Kidney epithelial cell (primary cell): ENCODE measurements around a stretch of chr21.

DNA sequence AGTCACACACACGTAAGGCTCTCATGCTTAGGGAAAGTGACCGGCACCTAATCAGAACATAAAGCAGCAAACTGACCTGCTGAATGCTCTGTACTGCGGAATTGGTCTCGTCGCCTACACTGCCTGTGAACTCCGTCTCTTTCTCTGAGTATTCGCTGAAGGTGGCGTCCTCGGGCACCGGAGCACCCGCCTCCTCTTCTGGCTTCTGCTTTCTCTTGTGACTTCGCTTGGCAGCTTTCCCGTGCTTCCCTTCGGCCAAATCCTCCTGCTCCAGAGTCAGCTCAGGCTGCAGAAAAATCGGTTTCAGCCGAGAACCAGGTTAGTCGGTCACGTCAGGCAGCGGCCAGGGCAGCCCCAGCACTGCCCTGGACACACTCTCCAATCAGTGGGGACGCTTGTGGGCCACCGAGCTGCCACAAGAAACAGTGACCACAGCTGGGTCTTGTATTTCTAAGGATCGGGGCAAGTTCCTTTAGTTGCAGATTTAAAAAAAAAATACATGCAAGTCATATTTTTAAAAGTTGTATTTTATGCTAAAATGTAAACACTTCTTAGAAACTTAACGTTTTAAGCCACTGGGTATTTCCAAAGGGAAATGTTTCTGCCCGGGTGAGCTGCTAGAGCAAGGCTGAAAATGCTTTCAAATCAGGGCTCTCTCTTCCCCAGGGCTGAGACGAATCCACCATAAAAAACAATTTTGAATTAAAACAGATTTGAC, 35.9 kb upstream of the RIPK4 start:
- RAMPAGE, long total RNA: no peak
- RRBS: no CpG with 5 or more reads among the region's 25 CpGs

- RAMPAGE, long total RNA: no peak
- RRBS: no CpG with 5 or more reads among the region's 13 CpGs
These were observed 45.5 kb downstream of the PRDM15 start for GRCh38 chr21:41833513-41834100.

DNA sequence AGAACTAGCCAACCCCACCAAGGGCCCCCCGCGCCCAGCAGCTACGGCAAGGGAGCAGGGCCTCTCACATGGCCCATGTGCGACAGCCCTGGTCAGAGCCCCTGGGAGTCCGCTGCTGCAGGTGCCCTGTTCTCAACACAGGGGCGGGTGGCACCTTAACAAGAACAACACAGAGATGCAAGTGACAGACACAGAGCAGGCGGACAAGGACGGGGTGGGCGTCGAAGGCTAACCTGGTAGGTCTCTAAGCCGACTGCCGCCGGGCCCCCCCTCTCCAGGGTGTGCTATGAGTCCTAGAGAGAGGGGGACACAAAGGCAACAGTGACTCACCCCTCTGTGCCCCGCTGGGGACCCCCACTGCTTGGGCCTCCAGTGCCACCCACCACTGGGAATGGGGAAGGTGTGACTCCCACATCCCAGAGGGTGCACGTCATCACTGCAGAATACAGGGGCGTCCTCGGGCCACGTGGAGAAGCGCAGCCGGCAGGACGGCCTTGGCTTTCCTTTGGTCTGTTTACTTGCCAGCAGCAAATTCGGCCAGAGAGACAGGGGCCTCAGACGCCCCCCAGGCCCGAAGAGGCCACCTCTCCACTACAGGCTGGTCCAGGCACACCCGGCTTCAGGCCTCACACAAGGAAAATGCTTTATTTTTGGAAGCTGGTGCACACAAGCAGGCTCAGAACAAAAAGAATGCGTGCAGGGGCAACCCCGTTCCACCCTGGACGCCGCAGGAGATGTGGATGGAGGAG, 44.7 kb downstream of the PRDM15 start:
- RAMPAGE, long total RNA: no peak
- RRBS: no CpG with 5 or more reads among the region's 29 CpGs

DNA sequence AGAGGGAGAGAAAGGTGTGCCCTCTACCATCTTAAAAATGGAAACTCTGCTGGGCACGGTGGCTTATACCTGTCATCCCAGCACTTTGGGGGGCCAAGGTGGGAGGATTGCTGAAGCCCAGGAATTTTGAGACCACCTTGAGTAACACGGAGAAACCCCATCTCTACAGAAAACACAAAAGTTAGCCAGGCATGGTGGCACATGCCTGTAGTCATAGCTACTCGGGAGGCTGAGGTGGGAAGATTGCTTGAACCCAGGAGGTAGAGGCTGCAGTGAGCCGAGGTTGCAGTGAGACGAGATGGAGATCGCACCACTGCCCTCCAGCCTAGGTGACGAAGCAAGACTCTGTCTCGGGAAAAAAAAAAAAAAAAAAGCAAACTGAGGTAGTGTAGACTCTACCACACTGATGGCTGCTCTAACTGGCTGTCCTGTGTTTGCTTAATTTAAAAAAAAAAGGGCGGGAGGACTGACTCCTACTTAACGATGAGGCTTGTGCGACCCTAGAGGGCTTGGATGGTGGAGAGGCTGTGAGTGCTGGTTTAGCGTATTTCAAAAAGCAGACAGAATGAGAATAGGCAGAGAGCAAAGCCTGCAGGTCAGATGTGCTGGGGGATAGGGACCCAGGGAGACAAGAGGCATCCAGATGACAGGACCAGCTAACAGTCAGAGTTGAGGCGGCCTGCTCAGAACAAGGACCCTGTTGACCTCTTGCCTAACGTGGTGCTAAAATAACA, 5.3 kb downstream of the PRDM15 start:
- RAMPAGE, long total RNA: no peak
- RRBS: no CpG with 5 or more reads among the region's 14 CpGs

DNA sequence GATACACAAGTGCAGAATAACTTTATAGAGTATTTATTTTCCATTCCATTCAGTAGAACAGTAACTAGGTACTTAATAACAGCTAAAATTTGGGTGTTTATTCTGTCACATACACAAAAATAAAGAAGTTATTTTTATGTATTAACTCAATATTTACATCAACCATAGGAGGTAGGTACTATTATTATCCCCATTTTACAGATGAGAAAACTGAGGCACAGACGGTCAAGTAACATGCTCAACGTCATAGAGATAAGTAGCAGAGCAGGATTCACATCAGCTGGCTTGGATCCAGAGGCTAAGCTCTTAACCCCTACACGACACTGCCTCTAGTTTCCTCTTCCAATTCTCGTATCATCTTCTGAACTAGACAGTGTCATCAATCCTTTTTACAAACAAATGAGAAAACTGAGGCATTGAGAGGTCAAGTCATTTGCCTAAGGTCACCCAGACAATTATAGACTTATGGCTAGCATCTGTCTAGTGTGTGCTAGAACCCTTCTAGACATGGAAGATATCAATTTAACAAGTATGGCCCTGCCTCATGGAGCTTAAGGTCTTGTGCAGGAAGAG, 9.2 kb downstream of the ZBTB21 start:
- RAMPAGE, long total RNA: no peak
- RRBS: no CpG with 5 or more reads among the region's 4 CpGs

DNA sequence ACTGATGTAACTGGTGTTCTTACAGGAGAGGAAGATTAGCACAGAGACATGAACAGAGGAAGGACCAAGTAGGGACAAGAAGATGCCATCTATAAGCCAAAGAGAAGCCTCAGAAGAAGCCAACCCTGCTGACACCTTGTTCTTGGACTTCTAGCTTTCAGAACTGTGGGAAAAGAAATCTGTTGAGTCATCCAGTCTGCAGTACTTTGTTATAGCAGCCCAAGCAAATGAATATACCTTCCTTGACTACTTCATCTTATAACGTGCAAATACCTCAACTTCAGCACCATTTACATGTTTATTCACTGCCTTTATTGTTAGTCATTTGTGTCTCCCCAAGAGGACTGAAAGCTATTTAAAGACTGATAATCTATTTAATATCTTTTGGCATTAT, 3.4 kb downstream of the ZBTB21 start:
- RAMPAGE, long total RNA: no peak
- RRBS: no CpG with 5 or more reads among the region's 1 CpG

DNA sequence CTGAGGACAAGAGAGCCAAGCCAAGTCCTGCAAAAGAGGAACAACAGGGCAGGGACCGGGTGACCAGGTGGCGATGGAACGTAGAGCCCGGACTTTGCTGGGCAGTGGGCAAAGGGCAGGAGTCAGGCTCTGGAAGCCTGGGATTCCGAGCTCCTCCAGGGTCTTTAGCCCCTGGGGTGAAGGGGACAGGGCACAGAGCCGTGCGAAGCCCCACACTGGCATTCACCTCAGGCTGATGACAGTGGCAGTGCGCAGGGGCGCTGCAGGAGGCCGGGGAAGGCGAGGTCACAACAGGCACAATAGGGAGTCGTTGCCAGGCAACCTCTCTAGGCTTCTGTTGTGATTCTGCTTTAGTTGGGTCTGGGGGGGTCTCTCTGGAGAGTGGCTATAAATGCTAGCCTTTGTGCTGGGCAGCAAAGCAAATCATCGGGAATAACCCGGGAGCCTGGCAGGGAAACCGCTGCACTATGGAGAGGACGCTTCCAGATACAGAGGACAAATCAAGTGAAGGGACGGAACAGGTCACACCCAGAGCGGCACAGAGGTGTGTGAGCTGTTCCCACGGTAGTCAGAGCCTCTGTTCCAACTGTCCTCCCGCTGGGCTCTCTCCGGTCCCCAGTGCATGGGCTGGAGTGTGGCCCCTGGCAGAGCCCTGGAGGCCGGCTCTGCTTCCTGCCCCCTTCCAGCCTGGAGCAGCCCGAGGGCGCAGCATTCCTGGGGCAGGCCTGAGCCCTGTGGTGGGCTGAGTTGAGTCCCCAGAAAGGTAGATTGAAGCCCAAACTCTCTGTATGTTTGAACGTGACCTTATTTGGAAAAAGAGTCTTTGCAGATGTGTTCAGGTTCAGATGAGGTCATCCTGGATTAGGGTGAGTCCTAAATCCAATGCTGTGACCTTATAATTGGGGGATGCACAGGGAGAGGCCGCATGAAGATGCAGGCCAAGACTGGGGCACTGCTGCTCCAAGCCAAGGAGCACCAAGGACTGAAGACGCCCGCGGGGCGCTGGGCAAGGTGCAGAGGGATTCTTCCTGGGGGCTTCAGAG, 11.8 kb upstream of the ZBTB21 start:
- RAMPAGE, long total RNA: no peak
- RRBS: 56% methylated on average over 2 of the region's 30 CpGs

DNA sequence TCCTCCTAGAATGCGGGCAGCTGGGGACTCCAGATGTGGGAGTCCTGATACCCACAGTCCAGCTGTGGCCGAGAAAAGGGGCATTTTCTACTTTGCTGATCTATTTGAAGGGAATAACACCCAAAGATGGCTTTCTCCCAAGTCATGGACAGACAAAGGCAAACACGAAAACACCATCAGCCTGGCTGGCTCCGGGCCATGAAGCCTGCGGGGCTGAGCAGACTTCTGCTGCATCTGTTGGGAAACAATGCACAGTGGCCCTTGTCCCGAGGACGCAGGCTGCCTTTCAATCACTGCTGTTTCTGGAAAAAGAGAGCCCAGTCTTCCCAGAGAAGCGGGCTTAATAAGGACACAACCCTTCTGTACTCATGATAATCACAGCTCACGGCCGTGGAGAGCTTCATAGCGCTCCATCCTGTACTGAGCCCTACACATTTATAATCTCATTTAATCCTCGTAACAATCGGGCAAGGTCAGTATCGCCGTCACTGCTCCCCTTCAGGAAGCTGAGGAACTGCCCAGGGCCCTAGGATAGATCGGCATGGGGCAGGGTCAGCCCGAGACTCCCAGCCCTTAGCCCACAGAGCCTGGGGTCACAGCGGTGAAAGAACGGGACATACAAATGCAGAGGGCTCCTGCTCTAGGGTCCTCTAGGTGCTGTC, 61.9 kb upstream of the ABCG1 start:
- RAMPAGE, long total RNA: no peak
- RRBS: no CpG with 5 or more reads among the region's 19 CpGs

GRCh38 chr21:42171439-42171725, 47.6 kb upstream of the ABCG1 start:
- RAMPAGE, long total RNA: no peak
- RRBS: no CpG with 5 or more reads among the region's 3 CpGs

- RAMPAGE, long total RNA: no peak
- RRBS: no CpG with 5 or more reads among the region's 30 CpGs
These were observed 39.1 kb downstream of the TFF3 start for GRCh38 chr21:42275811-42276728.

GRCh38 chr21:42375270-42375993, 9.1 kb upstream of the TFF1 start:
- RAMPAGE, long total RNA: no peak
- RRBS: no CpG with 5 or more reads among the region's 23 CpGs

- RAMPAGE, long total RNA: no peak
- RRBS: no CpG with 5 or more reads among the region's 3 CpGs
These were observed 5.3 kb downstream of the RSPH1 start for GRCh38 chr21:42490596-42491337.

DNA sequence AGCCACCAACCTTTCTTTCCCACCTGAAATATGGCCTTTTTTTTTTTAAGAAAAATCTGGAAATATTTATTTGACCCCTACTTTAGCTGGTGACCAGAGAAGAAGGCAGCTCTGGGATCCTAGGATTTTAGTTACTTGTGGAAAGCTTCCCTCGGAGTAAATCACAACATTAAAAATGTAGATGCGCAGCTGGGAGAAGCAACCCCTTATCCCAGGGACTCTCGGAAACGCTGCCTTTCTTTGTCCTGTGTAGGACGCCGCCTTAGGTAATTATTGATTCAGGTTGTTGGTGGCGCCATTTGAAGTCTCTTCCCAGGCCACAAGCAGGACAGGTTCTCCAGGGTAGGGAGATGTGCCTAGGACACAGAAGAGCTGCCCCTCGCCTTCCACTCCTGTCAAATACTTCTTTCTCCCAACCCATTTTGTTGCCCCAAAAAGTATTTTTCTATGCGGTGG, 10.2 kb downstream of the SLC37A1 start:
- RAMPAGE, long total RNA: no peak
- RRBS: no CpG with 5 or more reads among the region's 9 CpGs

- RAMPAGE, long total RNA: no peak
- RRBS: no CpG with 5 or more reads among the region's 14 CpGs
These were observed 40.5 kb downstream of the SLC37A1 start for GRCh38 chr21:42553983-42554674.

DNA sequence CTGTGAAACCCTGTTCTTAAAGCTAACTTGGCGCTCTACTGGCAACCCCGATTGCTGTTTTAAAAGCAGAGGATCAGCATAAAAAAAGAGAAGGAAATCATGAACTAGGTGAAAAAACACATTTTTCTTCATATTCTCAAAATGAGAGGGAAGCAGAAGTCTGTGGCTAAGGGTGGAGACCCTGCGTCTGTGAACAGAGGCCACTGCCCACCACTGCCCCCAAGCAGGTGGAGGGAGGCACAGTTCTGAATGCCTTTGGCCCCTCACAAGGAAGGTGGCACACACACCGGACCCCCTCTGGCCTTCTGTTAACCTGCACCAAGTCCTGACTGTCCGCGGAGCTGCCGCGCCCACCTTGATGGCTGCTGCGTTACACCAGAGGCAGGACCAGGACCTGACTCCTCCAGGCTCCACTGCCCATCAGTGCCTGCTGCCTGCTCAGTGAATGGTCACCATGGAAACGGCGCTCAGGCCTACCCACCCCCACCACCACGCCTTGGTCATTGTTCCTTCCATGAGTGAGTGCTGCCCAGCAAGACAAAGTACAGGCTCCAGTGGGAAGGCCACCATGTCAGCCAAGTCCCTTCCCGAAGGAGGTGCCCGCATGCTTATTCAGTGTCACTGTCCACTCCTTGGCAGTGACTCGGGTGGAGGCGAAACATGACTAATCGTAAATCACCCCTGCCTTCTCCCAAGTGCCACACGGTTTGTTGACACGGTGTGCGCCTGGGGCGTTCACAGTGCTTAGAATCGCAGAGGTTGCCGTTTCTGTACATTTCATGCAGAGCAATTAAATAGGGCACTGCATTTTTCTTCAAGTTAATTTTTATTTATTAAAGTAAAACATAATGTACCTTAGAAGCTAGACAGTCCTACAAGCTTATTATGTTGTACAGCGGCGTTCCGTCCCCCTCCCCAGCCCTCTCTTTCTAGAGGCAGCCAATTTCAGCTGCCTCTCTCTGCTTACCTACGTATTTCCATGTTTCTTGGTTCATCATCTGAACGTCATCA, 57.3 kb downstream of the SLC37A1 start:
- RAMPAGE, long total RNA: no peak
- RRBS: no CpG with 5 or more reads among the region's 28 CpGs

DNA sequence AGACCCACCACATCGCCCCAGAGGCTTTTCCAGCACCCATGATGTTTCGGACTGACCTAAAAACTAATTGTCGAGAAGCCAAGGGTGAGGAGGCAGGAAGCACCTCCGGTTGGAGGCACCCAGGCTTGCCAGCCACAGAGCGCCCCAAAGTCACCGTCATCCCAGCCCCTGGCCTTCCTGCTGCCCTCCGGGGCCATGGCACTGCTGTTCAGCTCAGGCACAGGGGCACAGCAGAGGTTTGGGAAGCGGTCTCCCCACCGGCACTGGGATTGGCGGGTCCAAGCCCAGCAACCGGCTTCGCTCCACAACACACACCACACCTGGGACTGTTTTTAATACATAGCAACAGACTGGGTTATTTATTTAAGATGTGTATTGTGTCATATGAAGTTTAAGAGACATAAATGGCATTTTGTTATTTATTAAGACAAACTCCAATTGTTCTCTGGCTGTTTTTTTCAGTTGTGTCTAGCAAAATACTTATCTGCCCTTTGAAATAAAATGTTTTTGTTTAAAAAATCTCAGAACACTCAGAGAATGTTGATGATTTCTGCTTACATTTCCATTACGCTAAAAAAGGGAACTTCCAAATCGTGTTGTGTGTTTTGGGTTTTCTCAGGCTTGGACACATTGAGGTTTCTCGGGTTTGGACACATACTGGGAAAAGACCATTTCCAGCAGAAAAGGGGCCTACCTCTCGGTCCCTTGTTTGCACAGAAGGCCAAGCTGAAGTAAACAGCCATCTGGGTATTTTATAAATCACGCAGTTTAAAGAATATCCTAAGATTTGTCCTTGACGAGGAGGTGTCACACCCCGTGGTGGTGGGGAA, 67.5 kb downstream of the SLC37A1 start:
- RAMPAGE, long total RNA: no peak
- RRBS: 73% methylated on average over 6 of the region's 19 CpGs

GRCh38 chr21:42654105-42655146, 1.0 kb downstream of the PDE9A start:
- RAMPAGE, long total RNA: no peak
- RRBS: 2% methylated on average over 28 of the region's 49 CpGs

DNA sequence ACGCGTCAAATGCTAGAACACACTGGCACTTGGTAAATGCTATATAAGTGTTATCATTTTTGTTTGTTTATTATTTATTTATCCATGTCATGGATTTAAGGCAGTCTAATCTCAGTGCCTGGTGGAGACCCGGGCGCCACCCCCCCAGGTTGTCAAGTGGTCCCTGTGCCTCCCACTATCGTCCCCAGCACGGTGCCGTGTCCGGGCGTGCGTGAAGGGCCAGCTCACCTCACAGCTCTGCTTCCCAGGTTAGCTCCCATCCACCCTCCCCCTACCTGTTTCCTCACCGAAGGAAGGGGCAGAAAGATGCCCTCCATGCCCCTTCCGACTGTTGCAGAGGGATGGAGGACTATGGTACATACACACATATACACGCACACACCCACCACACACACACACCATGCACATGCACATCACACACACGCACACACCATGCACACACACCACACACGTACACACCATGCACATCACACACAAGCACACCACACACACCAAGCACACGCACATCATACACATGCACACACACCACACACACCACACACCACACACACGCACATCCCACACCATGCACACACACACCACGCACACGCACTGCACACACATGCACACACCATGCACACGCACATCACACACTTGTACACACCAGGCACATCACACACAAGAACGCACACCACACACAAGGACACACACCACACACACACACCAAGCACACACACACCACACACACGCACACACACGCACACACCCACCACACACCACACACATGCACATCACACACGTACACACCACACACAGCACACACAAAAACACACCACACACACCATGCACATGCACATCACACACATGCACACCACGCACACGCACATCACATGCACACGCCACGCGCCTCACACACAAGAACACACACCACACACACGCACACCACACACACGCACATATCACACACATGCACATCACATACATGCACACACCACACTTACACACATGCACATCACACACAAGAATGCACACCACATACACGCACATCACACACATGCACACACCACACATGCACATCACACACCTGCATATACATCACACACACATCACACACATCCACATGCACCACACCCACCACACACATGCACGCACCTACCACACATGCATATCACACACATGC, 9.0 kb downstream of the PDE9A start:
- RAMPAGE, long total RNA: no peak
- RRBS: 44% methylated on average over 6 of the region's 33 CpGs

GRCh38 chr21:42835700-42836405, 43.5 kb downstream of the WDR4 start:
- RAMPAGE, long total RNA: no peak
- RRBS: no CpG with 5 or more reads among the region's 11 CpGs

- RAMPAGE, long total RNA: no peak
- RRBS: no CpG with 5 or more reads among the region's 23 CpGs
These were observed 16.1 kb downstream of the WDR4 start for GRCh38 chr21:42863153-42863763.